Measurements from ENCODE around the gene CHST12.

DNA sequence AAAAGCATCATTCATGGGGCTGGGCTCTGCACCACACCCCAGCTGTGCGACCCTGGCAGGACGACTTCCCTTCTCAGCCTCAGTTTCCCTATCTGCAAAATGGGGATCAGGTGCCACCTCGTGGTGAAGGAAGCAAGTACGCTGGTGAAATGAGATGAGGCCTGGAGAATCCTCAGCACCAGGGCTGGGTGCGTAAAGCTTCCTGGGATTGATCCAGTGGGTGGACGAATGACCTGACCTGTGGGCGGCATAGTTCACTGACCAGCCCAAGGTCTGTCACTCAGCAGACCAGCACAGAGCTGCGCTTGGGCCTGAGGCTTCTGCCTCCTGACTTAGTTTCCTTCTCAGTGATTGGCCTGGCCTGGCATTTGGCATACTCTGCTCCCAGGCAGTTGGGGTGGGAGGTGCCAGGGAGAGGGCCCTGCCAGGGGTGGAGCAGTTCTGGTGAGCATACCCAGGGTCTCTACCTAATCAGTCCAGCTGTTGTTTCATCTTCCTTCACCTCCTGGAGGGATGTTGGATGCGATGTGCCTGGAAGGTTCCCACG, 38.1 kb downstream of the ELFN1 start:
- PRO-cap, result no peak

DNA sequence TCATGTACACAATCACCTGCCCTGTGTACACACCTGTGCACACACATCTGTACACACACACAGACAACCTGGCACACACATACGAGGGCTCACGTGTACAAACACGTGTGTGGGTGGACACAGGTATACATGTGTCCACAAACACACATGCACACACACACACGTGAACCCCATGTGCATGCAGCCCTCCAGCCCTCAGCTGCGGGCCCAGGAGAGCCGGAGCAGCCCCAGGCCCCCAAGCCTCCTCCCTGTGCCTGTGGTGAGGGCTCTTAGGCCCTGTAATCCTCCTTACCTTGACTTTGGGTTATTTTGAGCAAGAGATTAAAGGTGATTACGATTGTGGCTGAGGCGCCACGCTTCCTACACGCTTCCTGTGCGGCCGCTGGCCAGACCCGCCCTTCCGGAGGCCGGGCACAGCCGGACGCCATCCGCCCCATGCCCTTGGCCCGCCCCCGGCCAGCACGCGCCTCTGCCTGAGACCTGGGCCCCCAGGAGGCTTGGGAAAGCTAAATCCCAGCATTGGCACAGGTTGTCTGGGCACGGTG, 71.9 kb downstream of the ELFN1 start:
- PRO-cap, result no peak

- PRO-cap, result no peak
Observed at GRCh38 chr7:1842176-1842783, 172.2 kb downstream of the ELFN1 start.

GRCh38 chr7:2018567-2019249, 214.0 kb downstream of the MAD1L1 start:
- PRO-cap, result no peak

DNA sequence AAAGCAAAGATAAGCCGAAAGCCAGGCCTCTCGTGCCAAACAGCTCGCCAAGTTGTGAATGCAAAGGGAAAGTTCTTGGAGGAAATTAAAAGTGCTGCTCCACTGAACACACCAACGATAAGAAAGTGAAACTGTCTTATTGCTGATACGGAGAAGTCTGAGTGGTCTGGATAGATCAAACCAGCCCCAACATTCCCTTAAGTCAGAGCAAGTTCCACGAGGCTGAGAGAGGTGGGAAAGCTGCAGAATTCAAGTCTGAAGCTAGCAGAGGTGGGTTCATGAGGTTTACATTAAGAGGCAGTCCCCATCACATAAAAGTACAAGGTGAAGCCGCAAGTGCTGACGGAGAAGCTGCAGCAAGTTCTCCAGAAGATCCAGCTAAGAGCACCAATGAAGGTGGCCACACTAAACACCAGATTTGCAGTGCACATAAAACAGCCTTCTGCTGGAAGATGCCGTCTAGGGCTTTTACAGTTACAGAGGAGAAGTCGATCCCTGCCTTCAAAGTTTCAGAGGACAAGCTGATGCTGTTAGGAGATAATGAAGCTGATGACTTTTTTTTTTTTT, 194.7 kb downstream of the MAD1L1 start:
- PRO-cap, result no peak

- PRO-cap, result no peak
Observed at GRCh38 chr7:2071939-2072414, 160.8 kb downstream of the MAD1L1 start.

DNA sequence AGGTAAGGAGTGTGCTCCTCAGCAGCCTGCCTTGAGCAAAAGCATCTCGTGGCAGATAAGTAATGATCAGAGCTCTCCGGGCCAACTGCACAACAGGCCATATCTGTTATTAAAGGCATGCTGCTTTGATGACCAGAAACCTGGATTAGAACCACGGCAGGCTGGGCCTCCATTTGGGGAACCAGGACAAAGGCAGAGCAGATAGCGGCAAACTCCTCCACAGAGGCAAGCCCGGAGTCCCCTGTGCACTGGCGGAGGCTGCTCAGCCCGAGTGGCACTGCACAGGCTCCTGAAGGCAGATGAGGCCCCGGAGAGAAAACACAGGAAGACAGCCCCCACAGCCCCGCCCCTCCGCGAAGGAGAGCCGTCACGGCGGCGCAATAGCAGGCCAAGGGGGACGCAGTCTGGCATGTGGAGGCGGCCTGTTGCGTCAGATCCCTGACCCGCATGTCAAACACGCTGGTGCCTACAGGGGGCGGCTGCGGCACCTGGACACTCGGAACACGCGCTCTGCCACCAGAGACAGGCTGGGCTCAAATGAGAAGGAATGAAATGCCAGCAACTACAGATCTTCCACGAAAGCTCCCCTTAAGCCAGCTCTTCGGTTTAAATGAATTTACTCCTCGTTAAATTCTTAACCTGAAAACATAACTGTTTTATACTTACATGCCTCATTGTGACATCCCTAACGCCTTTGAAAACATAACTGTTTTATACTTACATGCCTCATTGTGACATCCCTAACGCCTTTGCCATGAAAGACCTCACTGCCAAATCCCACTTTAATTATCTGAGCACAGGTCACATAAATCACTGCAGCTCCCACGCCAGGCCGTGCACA, 128.5 kb downstream of the MAD1L1 start:
- PRO-cap, result no peak

DNA sequence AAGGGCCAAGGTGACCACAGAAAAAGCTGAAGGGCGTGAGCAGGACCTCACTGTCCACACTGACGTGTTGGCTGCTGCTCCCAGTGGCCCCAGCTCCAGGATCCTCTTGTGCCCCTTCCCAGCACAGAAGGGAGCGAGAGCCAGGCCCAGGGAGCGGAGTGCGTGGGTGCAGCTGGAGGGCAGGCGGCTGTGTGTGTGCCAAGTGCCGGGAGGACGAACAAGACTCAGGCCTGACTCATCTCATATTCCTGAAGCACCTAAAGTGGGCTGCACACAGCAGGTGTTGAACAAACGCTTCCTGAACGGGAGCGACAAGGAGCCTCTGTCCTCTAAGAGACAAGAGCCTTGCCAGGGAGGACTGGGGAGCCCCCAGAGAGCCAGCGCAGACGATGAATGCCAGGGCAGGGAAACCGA, 116.7 kb downstream of the MAD1L1 start:
- PRO-cap, result no peak

GRCh38 chr7:2116747-2117525, 115.8 kb downstream of the MAD1L1 start:
- PRO-cap, result no peak

- PRO-cap, result no peak
Observed at GRCh38 chr7:2157462-2158242, 75.1 kb downstream of the MAD1L1 start.

DNA sequence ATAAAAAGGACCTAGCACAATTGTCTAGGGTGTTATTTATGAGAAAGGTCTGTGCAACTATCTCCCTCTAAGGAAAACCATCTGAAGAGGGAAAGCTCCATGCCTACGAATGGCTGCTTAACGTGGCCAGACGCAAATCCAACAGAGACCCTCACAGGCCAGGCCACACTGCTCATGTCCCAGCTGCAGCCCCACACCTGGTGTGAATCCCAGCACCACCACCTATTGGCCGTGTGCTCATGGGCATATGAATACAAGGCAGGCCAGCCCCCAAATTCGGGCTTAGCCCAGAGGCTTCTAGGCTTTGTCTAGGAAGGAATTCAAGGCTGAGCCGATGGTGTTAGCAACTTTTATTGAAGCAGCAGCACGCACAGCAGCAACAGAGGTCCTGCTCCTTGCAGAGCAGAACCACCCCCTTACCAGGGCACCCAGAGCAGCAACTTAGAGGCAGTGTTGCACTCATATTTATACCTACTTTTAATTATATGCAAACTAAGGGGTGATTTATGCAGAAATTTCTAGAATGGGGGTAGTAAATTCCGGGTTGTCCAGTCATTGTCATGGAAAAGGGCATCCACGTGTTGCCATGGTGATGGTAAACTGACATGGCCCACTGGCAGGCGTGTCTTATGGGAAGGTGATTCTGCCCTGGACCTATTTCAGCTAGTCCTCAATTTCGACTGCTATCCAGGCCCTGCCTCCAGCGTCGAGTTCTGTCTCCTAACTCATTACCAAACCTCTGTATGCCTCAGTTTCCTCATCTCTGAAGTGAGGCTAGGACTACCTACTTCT, 13.0 kb downstream of the SNX8 start:
- PRO-cap, result no peak

DNA sequence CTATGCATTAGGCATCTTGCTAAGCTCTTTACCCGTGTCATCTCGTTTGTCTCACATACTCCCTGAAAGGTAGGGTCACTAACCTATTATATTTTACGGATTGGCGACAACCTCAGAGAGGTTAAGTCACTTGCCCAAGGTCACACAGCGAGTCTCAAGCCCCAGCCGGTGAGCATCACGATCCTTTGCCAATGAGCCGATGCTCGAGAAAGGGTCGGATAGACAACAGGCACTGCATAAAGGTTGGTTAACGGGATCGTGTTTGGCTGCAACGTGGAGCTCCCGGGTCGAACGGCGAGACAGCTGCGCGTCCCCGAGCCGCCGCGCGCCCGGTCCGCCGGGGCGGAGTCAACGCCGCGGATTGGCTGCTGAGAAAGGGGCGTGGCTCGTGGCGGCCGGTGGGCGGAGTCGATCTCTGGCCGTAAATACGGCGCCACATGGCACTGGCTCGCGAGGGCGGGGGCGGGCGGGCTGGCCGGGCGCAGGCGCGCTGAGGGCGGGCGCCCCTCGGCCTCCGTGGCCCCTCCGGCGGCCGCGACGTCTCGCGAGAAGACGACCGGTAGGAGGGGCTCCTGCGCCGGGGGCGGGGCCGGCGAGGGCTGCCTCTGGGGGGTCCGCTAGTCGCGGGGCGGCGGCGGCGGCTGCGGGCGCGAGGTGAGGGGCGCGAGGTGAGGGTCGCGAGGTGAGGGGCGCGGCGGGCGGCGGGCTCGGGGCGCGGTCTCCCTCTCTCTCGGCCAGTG, at the start of gene CHST12:
Gene CHST12 (plus strand): TSS at position 620 of the 740 bp plus-strand sequence.
- PRO-cap, result bidirectional peak, plus-strand start at position 620 of the sequence, minus-strand start at position 301 of the sequence

GRCh38 chr7:2477585-2478257, 1.5 kb upstream of the GRIFIN start:
- PRO-cap, result no peak

- PRO-cap, result no peak
Observed at GRCh38 chr7:2478453-2478875, 2.3 kb upstream of the GRIFIN start.

GRCh38 chr7:2532252-2532873, 12.8 kb downstream of the LFNG start:
- PRO-cap, result no peak

GRCh38 chr7:2543434-2543968, 11.8 kb downstream of the BRAT1 start:
- PRO-cap, result no peak

GRCh38 chr7:2548163-2548548, 7.2 kb downstream of the BRAT1 start:
- PRO-cap, result no peak

DNA sequence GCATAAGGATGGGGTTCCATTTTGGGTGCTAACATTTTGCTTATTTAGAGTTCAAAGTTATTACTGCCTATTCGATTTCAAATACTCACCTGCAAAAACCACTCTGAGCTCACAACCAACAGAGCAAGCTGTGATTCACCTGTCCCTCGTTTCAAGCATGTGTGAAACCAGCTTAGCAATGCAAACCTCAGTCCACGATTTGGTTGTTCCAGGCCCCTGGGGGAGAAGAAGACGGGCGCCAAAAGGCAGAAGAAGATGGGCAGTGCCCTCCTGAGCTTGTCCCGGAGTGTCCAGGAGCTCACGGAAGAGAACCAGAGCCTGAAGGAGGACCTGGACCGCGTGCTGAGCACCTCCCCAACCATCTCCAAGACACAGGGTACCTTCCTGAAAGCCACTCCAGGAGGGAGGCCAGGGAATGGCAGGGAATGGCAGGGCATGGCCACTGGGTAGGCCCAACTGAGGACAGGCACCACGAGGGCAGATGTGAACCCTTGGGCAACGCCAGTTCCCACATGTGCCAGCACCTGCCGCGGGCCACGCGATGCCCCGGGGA, 27.3 kb downstream of the IQCE start:
- PRO-cap, result no peak

GRCh38 chr7:2589729-2590250, 31.0 kb downstream of the IQCE start:
- PRO-cap, result no peak

- PRO-cap, result no peak
Observed at GRCh38 chr7:2649035-2649775, 17.4 kb downstream of the TTYH3 start.